Kidney (tissue), 2 donors: ENCODE measurements around the gene GTF3C5.

GRCh38 chr9:132594279-132595175, 12.1 kb downstream of the BARHL1 start:
- PRO-cap, result no peak
- RRBS, result no CpG with 5 or more reads among the region's 29 CpGs

GRCh38 chr9:132662370-132662805, 7.4 kb downstream of the DDX31 start:
- PRO-cap, result no peak
- RRBS, result no CpG with 5 or more reads among the region's 10 CpGs

DNA sequence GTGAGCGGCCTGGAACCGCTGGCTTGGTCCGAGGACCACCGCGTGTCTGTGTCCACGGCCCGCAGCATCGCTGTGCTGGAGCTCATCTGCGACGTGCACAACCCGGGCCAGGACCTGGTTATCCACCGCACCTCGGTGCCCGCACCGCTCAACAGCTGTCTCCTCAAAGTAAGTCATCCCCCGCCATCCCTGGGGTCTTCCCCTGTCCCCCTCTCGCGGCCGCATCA, 437 bp downstream of the GTF3C4 start:
- PRO-cap, result no peak
- RRBS, result 5% methylated on average over 4 of the region's 19 CpGs

- PRO-cap, result bidirectional peak, plus-strand start at chr9:132769541, minus-strand start at chr9:132769427; unidirectional peak, minus-strand start at chr9:132769863
- RRBS, result no CpG with 5 or more reads among the region's 17 CpGs
These were observed 99.2 kb downstream of the GTF3C4 start for GRCh38 chr9:132769354-132769946.

DNA sequence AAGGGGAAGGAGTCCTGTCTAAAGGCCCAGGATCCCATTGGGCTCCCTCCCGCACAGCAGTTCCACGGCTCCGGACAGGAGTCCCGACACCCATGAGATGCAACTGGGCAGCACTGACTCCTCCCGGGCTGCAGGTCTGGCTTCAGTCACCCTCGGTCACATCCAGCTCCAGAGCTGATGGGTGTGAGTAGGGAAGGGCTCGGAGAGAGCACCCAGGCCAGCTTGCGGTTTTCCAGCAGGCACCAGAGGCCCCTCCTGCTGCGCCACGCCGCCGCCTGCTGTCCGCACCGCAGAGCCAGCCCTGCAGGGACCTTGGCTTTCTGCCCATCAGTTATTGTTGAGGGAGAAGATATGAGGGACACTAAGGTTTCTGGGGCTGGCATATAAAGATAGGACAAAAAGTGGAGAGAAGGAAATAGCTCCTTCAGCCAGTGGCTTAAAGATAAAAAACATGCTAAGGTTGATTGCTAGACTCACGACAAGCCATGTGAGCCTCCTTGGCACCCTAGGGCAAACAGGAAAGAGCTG, 79.1 kb downstream of the AK8 start:
- PRO-cap, result unidirectional peak, plus-strand start at position 277 of the sequence
- RRBS, result 79% methylated on average over 3 of the region's 15 CpGs

- PRO-cap, result no peak
- RRBS, result no CpG with 5 or more reads among the region's 12 CpGs
These were observed 18.3 kb downstream of the SPACA9 start for GRCh38 chr9:132896794-132897667.

- PRO-cap, result no peak
- RRBS, result no CpG with 5 or more reads among the region's 5 CpGs
These were observed 23.9 kb downstream of the SPACA9 start for GRCh38 chr9:132902551-132902998.

DNA sequence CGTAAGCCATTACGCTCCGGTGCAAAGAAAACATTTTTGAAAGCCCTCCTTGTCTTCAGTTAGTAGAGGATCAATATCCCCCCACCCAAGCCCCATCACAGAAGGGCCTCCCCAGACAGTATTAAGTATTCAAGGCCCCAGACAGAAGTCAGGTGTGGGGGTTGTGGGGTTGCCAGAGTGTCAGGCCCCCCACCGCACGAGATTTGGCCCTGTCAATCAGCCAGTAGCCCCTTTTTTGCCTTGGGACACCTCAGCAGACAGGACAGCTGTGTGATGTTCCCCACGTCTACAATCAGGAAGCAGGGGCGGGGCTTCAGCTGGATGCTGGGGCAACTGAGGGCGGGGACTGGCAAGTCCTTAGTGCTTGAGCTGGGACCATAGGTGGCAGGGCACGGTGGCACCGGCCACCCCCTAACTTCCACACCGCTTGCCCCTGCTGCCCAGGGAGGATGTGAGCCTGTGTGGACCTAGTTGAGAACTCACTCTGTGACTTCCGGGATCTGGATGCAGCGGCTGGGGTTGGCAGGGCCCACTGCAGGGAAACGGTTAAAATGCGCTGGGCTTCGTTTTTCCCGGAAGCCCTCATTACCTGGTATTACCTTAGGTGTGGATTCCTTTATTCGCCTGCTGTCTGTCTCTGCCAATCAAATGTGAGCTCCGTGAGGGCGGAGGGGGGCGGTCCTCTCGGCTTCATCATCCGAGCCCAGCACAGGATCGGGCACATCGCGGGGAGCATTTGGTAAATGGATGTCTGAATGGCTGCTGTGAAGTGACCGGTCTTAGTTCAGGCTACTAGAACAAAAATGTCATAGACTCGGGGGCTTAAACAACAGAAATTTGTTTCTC, 7.6 kb upstream of the GTF3C5 start:
- PRO-cap, result no peak
- RRBS, result 76% methylated on average over 8 of the region's 28 CpGs

- PRO-cap, result bidirectional peak, plus-strand start at chr9:133030742, minus-strand start at chr9:133030447; unidirectional peak, plus-strand start at chr9:133030973
- RRBS, result 2% methylated on average over 19 of the region's 51 CpGs
These were observed at the start of gene GTF3C5 for GRCh38 chr9:133030561-133031185. Gene GTF3C5, plus strand, starts transcription at chr9:133030997.

GRCh38 chr9:133056982-133057395, 4.8 kb upstream of the CEL start:
- PRO-cap, result no peak
- RRBS, result no CpG with 5 or more reads among the region's 8 CpGs

- PRO-cap, result no peak
- RRBS, result 94% methylated on average over 9 of the region's 12 CpGs
These were observed 18.3 kb downstream of the RALGDS start for GRCh38 chr9:133102702-133103140.

GRCh38 chr9:133103141-133103900, 17.7 kb downstream of the RALGDS start:
- PRO-cap, result no peak
- RRBS, result no CpG with 5 or more reads among the region's 14 CpGs

DNA sequence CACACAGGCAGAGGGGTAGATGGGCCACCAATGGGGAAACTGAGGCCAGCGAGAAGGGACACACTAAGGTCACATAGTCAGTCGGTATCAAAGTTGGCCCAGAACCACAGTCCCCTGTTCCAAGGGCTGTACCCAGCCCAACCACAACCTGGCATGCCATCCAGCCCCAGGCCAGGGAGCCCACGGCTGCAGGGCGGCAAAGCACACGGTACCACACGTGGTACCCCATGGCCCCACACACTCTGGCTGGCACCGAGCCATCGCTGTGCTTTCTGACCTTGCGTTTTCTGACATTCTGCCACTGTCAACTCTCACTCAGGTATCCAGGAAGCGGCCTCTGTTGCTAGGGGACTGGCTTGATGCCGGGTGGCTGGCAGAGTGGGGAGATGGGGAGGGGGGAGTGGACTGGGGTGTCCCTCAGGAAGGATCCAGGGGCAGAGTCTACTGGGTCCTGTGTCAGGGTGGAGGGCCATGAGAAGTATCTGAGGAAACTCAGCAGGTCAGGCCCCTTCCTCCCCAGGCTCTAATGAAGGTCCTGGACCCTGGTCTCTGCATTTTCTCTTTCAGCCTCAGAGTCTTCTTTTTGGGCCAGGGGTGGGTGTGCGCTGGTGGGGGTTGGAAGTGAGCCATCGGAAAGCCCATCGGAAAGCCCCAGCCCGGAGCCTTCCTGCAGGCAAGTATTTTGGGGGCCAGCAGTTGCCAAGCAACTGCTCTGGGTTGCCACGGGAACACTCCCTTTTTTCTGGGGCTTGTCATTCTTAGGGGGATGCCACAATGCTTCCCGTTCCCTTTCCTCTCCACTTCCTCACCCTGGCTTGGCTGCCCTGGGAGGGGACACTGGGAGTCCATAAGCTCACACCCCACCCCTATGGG, 21.0 kb upstream of the RALGDS start:
- PRO-cap, result no peak
- RRBS, result 10% methylated on average over 1 of the region's 17 CpGs

DNA sequence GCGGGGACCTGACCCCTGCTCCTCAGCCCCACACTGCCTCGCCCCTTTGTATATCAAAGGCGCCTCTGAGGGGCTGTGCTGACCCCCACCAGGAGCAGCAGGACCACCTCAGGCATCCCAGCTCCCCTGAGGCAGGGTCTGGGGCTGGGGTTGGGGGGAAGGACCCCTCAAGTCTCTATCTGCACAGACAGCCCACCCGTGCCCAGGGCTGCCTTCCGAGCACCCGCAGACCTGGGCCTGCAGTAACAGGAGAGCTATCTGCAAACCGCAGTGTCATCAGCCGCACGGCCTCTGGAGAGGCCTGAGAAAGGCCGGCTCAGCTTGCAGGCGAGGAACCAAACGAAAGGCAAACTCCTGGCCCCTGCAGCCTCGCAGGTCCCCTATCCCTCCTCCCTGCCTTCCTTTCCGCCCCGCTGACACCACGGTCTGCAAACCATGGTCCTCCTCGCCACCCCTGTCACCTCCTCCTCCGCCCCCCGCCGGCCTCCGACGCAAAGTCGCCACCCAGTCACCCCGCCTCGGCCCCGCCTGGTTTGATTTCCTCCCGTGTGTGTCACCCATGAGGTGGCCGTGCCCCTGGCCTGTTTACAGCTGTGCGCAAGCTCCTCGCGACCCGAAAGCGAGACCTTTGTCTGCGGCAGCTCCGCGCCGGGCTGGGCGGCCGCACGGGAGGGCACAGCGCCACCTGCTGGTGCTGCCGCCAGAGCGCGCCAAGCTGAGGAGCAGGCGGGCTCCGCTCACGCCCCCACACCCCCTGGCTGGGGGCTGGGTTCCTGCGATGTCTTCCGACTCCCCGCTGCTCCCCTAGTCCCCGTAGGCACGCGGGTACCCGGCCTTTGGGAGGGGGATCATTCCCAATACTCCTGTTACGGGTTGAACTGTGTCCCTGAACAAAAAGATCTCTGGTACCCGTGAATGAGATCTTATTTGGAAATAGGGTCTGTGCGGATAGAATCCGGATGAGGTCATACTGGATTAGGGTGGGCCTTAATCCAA, 19.5 kb downstream of the GBGT1 start:
- PRO-cap, result no peak
- RRBS, result 12% methylated on average over 3 of the region's 58 CpGs

DNA sequence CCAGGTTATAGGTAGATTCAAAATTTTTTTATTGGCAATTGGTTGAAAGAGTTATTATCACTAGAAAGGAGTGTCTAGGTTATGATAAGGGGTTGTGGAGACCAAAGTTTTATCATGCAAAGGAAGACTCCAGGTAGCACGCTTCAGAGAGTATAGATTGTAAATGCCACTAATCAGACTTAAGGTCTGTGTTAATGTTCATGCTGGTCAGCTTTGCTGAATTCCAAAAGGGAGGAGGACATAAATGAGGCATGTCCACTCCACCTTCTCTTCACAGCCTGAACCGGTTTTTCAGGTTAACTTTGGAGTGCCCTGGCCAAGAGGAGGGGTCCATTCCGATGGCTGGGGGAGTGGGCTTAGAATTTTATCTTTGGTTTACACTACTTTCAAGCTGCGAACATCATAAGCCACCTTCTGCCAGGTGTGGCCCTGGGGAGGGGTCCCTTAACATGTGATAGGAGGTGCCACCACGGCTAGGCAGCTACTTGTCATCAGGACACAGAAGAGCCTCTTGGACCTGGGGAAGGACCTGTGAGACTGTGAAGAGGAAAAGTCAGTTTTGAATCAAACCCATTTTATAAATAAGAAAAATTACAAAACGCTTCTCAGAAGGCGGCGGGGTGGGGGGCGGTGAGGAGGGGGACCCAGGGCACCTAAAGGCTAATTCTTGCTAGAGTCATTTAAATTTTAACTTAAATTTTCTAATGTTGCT, 41.7 kb upstream of the OBP2B start:
- PRO-cap, result no peak
- RRBS, result no CpG with 5 or more reads among the region's 9 CpGs

- PRO-cap, result bidirectional peak, plus-strand start at chr9:133252688, minus-strand start at chr9:133252505
- RRBS, result 21% methylated on average over 3 of the region's 27 CpGs
These were observed 43.0 kb upstream of the OBP2B start for GRCh38 chr9:133251653-133252816.

DNA sequence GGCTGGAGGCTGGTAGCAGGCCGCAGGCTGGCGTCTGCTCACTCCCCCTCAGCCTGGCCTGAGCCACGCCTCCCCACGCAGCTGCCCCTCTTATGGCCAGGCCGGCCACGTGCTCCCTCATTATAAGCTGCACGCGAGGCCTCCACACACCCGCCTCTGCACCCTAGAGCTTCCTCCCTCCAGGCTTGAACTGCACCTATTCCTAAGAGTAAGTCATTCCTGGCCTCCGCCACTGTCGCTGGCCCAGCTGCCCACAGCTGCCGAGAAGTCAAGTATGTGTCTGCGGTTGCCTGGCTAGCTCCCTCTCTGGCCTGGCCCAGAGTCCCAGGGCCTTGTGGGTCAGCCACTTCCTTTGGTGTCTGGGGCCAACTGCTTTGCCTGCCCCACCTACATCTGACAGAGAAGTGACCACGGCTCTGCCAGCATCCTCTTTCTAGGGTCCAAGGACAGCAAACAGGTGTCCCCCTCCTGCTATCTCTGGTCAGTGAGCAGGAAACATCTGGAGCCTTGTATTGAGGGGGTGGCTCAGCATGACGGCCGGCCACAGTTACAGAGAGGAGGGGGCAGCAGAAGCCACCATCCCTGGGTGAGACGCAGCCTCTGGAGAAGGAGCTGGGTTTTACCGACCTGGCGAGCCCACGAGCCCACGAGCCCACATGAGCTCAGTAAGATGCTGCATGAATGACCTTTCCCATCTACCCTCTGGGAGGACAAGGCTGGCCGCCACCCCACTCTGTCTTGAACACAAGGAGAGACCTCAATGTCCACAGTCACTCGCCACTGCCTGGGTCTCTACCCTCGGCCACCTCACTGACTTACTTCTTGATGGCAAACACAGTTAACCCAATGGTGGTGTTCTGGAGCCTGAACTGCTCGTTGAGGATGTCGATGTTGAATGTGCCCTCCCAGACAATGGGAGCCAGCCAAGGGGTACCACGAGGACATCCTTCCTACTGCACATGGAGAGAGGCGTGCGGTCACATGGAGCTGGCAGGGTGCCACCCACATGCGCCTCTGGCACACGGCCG, 47.9 kb upstream of the OBP2B start:
- PRO-cap, result no peak
- RRBS, result no CpG with 5 or more reads among the region's 32 CpGs

DNA sequence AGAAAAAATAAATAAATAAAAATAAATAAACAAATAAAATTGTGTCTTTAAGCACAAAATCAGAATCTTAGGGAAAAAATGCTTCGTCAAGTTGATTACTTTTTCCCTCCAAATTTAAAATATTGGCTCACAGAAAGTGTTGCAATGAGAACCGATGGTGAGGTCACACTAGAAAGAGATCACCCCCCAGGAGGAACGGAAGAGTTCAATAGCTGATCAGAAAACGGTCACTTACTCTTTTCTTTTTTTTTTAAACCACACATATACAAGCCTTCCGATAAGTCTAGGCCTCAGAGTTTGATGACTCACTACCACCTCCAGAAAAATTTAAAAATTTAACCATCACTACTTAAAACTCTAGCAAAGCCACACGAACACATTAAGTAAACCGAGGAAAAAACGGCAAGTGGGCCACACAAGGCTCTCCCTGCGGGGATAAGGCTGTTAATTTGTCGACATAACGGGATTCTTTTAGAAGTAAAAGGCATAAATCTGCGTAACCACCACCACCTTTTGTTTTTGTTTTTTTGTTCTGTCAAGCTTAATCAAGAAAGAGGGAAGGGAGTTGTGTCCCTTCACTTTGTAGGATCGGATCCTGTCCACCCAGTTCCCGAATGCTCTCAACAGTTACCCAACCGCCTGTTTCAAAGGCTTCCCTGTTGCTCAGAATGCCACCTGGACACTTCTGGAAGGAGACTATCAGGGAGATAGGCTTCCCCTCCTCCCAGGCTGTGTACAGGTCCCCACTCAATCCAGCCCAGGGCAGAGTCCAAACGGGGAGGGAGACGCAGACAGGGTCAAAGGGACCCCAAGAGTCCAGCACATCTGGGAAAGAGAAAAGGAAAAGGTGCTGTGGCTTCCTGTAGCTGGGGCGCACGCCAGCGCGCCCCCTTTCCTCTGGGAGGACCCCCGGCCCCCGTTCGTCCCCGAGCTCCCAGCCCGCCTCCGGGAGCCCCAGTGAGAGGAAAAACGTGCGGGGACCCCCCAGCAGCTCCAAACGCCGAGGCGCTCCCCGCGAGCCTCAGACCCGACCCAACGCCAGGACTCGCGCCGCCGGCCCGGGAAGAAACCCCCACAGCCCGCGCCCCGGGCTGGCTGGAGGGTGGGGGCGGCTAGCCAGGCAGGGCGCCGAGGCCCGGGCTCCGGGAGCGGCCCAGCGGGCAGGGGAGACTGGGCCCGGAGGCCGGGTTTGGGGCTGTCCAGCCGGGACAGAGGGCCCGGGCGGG, 883 bp downstream of the SURF4 start:
- PRO-cap, result bidirectional peak, plus-strand start at position 765 of the sequence, minus-strand start at position 616 of the sequence
- RRBS, result 5% methylated on average over 13 of the region's 56 CpGs

DNA sequence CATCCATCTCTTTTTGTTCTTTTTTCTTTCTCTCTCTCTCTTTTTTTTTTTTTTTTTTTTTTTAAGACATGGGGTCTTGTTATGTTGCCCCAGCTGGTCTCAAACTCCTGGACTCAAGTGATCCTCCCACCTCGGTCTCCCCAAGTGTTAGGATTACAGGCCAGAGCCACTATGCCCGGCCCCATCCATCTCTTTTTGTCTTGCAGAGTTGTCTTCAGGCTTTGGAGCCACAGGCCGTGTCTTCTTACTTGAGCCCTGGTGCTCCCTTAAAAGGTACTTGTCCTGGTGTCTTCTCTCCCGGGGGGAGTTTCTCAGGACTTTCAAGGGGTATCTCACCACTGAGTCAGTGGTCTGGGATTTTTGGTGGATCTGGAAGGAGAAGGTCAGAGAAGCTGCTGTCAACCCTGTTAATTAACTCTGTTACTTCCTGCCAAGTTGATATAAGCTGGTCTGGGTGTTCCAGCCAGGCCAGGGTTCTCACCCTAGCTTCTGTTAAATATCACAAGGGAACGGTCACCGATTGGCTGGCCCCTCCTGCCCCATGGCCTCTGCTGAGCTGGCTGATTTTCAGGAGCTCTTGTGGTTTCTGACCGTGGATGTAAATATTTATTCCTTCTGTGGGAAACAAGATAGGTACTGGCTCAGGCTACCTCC, 855 bp downstream of the ADAMTS13 start:
- PRO-cap, result no peak
- RRBS, result 77% methylated on average over 1 of the region's 7 CpGs

GRCh38 chr9:133471834-133472366, 7.0 kb downstream of the SLC2A6 start:
- PRO-cap, result no peak
- RRBS, result no CpG with 5 or more reads among the region's 19 CpGs